PC-3 (cell line): ENCODE results near the gene PIK3C2B.

DNA sequence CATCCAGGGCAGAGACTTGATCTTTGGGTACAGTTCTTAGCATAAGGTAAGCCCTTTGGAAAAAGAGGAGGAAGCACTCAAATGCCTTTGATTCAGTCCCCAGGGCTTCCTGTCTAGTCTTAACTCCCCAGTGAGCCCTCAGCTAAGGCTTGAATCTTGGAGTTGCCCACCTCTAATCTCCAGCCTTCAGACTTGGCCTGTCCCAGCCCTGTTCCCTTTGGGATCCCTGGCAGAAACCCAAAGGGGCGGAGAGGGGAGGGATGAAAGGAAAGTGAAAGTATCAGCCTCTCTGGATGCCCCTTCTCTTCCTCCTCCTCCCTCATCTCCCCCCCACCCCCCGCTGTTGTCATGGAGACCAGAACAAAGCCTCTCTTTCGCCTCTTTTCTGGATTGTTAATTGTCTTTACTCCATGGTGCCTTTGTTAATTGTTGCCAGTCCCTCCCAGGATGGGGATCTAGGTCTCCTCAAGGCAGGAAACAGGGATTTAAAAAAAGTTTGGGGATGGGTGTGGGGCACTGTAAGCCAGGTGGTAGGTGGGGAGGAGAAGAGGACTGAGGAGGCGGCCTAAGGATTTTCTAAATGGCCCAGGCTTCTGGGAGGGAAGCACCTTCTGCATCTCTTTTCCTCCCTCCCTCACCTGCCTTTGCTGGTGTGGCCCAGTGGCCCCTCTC is 7.7 kb upstream of the SOX13 start:
- RAMPAGE, long total RNA, result no peak

DNA sequence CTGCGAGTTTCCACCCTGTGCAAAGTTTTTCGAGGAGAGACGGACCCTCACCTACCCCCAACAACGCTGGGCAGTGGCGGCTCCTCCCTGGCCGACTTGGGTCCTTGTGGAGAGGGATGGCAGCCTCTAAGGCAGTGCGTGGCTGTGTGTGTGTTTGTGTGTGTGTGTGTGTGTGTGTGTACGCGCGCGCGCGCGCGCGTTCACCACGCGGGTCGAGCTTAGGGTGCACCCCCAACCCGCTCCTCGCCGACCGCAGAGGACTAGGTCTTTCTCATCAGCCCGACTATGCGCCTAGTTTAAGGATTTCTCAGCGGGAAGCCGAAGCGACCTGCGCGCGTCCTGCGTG is 879 bp downstream of the SOX13 start:
- RAMPAGE, long total RNA, result no peak

GRCh38 chr1:204080238-204080888 is 7.4 kb downstream of the SOX13 start:
- RAMPAGE, long total RNA, result no peak

DNA sequence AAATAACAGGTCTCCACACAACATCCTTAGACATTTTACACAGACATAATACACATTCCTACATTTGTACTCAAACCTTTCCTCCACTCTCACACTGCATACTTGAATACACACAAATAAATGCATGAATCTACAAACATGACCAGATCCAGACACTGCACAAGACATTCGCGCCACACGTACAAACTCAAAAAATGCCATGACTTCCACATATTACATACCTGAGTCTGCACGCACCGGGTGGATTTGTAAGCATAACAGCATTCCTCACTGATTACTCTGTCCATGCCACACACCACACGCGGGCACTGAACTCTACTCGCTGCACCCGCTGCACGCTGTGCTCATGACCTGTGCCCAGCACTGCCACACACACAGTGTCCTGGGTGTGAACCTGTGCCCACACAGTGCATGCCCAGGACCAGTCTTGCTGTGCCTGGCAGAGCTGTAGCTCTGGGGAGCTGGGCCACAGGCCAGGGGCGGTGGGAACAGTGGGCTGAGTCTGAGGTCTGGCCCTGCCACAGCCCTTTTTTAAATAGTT is 12.0 kb upstream of the GOLT1A start:
- RAMPAGE, long total RNA, result no peak

- RAMPAGE, long total RNA, result no peak
These were observed 70.4 kb upstream of the GOLT1A start for GRCh38 chr1:204284252-204284596.

DNA sequence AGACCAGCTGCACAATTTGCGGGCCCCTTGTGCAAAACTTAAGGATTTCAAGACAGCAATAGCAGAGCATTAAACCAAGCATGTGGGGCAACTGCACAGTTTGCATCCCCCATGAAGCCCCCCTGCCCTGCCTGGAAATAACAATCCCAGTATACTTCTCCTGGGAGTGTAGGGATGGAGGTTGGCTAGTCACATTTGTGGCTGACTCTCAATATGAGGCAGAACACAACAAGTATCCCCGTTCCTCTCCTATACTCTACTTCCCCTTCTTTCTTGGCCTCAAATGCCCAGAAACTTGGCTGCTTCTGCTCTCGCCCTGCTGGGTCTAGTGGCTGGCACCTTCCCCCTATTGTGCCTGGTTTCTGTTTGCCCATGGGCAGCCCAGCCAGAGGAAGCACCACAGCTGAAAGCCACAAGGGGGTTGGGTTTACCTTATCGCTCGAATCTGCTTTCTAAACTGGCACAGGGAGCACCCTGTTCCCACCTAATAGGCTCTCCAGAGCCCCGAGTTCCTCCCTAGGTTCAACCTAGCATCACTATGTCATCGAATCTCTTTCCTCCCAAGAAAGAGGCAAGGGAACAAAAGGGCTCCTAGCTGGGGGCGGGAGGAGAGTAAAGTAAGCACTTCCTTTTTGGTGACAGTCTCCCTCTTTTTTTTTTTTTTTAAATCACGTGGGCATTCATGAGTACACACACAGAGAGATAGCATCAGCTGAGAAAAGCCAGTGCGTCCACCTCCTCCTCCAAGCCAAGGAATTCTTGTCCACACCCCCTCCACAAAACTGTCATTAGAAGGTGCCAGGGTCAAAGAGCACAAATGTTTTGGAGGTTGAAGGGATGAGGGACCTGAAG is 72.9 kb downstream of the PLEKHA6 start:
- RAMPAGE, long total RNA, result no peak

- RAMPAGE, long total RNA, result no peak
These were observed 40.8 kb downstream of the PLEKHA6 start for GRCh38 chr1:204318827-204319383.

DNA sequence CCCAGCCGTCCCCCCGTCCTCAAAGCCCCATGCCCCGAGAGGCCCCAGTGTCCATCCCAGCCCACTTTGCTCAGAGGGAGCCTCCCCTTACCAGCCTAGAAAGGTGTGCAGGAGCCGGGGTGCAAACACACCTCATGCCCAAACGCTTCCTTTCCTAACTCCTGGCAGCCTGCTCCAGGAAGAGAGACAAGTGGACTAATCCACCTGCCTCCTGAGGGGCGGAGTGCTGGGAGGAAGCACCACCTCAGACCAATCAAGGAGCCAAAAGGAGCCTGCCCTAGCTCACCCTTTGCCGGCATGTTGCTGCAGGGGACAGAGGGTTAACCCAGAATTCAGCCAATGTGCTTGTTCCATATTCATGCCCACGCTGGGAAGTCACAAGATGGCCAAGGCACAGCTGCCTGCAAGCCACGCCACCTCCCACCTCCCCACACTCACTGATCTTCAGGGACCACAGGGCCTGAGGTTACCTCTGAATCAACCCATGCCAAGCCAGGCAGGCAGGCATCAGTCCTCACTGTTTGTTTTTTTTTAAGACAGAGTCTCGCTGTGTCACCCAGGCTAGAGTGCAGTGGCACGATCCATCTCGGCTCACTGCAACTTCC is 27.8 kb downstream of the PLEKHA6 start:
- RAMPAGE, long total RNA, result no peak

DNA sequence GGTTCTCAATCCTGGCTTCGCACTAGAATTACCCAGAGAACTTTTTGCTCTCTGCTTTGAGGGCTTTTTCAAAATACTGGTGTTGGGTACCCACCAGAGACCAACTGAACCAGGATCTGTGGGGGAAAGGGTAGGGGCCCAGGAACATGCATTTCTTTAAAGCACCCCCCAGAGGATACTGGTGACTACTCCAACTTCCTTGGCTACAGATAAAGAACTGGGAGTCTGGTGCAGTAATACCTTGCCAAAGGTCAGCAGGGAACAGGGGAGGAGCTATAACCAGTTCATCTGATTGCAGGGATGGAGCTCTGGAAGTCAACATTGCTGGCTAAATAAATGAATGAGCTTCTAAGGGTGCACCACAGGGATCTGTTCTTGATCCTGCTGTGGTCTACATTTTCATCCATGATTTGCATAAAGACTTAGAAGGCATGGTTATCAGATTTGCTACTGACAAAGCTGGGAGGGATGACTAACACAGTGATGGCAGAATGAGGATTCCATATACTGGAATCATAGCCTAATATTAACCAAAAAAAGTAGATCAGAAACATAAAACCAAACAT is 18.4 kb downstream of the PLEKHA6 start:
- RAMPAGE, long total RNA, result no peak

DNA sequence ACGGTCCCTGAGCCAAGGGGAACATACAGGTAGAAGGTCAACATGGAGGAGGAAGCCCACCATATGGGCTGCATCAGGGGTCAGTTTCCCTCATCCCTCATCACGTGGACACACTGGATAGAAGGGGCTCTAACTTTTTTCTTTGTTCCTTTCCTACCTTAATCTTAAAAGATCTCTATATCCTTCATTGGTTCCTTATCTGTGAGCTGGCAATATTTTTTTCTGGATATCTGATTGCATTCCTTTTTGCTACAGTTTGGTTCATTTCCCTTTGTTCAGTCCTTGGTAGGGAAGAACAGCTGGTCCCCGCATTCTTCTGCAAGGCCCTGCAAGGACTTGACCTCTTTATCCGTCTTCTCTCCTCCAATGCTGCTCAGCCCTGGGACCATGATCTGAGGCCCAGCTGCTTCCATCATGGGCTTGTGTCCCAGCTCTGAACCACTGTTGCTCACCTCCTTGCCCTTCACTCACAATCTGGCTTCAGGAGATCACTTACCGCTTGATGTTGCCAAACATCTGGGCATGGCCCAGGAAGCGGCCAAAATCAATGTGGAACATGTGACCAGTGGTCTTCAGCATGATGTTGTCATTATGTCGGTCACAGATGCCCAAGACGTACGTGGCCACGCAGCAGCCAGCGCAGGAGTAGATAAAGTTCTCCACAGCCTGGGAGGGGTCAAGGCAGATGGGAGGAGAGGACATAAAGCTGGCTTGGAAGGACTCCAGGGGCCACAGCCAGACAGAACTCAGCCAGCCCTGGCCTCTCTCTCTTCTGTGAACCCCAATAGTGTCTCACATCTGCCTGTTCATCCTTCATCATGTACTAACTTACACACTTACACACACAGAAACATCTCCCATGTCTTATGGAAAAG is 22.6 kb upstream of the PPP1R15B start:
- RAMPAGE, long total RNA, result no peak

- RAMPAGE, long total RNA, result no peak
These were observed 37.5 kb upstream of the PPP1R15B start for GRCh38 chr1:204448968-204449693.

- RAMPAGE, long total RNA, result no peak
These were observed 41.4 kb downstream of the PIK3C2B start for GRCh38 chr1:204453059-204453703.

GRCh38 chr1:204456950-204457600 is 37.5 kb downstream of the PIK3C2B start:
- RAMPAGE, long total RNA, result no peak

GRCh38 chr1:204465166-204466225 is 29.1 kb downstream of the PIK3C2B start:
- RAMPAGE, long total RNA, result no peak

DNA sequence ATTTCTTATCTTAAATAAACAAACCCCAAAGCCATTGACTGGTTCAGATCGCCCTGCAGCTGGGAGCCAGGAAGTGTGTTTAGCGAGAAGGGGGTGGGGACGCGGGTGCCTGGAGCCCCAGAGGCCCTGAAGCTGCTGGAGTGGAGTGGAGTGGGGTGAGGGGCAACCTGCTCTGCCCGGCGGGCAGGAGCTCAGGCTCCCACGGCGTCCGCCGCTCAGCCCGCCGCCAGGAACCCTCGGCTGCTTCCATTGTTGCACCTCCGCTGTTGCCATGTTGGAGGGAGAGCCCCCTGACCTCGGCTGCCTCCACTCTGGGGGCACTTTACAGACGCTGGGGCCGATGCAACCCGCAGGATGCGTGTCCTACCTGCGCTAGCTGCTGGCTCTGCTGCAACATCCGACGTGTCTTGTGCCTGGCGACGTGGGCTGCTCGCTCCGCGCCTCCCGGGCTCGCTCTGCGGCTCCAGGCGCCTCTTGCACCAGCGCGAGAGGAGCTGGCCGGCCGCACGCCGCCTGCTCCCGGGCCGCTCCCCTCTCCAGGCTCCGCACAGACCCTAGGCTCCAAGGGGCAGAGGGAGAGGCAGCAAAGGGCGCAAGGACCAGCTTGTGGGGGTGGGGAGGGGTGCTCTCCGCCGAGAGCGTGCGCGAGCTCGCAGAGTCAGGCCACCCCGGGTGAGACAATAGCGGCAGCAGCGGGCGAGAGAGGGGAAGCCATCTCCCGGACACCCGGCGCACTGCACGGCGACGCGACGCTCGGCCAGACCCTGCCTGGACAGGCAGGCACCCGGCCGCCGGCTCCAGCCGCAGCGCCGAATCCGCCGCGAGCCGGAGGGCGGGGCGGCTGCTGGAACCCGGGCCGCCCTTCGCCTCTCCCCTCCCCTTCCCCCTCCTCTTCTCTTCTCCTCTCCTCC is at the start of gene PIK3C2B:
PIK3C2B (minus strand) TSS at position 817 of the 911 bp plus-strand sequence.
- RAMPAGE, long total RNA, result no peak

- RAMPAGE, long total RNA, result no peak
These were observed 26.7 kb upstream of the LRRN2 start for GRCh38 chr1:204711971-204712900.

DNA sequence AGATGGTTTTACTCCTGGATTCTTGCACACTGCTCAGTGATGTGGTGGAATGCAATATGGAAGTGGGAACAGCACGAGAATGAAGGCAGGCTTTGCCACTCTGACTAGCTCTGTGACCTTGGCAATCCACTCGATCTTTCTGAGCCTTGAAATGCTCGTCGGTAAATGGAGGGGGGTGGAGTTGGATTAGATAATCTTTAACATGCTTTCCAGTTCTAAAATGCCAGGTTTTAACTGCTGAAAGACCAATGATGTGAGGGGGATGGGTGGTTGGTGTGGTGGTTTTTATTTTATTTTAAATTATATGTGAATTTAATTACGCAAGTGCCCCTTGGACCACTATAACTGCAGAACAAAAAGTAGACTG is 20.2 kb downstream of the DSTYK start:
- RAMPAGE, long total RNA, result no peak

DNA sequence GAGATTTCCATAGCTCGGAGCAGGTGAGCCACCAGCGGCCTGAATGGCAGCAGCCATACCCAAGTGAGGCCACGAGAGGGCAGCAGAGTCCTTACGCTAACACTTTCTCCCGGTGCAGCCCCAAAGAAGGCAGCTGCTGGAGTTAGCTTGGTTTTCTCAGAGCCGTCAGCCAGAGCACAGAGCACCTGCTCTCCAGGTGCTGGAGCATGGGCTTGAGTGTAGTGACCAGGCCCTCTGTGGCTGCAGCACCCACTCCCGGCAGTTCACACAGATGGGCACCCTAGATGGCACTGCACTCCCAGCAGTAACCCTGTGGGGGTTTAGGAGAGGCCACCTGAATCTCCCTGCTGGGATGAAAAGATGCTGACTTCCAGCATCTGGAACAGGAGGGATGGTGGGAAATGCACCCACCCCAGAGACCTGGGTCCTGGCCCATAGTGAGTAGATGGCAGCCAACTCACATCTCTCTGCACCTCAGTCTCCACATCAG is 45.9 kb downstream of the TMCC2 start:
- RAMPAGE, long total RNA, result no peak

GRCh38 chr1:205300769-205301730 is 20.5 kb downstream of the NUAK2 start:
- RAMPAGE, long total RNA, result no peak

DNA sequence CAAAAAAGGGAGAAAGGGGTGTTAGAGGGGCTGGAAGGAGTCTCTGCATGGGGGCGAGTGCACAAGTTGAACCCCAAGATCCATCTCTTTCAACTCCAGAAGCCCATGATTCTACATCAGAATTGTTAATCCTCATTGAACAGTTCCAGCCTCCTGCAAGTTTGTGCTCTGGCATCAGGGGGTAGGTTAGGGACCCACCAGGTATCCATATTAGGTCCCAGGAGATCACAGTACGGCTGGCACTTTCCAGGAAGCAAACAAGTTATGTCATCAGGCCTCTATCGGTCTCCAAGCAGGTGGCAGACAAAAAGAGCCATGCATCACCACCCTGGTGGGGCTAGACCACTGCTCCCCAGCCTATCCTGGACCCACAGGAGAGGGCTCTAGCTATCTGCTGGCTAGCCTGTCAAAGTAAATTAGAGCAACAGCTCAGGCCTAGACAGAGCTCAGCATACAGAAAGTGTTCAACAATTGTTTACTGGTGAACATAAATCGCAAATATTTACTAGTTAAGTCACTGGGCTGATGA is 6.6 kb downstream of the NUAK2 start:
- RAMPAGE, long total RNA, result no peak